Cardiac septum (tissue), 1 donor: ENCODE data around the gene TRAF3IP1.

DNA sequence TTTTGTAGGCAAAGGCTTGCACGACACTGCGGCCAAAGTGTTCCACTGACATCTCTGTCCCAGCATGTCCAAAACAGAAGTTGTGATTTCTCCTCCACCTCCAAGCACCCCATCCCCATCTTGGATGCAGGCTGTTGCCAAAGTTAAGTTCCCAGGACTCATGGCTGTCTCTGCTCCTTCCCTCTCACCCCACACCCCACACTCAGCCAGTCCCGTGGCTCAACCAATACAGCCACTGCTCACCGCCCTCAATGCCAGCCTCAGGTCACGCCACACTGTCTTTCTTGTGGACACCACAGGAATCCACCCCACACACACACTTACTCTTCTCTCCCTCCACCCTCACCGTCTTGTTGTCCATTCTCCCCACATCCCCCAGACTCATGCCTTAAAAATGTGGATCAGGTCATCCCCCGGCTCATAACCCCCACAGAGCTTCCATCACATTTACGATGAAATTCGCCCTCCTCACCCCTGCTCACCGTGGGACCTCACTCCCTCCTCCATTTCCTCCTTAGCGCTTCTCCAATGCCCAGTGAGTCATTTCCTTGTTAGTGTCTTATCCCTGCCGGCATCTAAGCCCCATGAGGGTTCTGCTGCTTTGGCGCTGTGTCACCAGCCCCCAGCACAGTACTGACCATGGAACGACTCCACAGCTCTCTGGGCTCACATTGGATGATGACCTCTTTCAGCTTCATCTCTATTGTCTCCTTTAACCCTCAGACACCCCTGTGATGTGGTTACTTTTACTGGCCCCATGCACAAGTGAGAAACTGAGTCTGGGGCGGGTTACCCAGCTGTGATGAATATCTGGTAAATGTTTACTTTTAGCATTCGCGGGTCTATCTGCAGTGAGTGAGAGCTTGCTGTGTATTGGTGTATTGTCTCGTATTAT, 13.8 kb downstream of the MLPH start:
- PRO-cap: no peak

GRCh38 chr2:237512541-237513173, 25.6 kb downstream of the MLPH start:
- PRO-cap: no peak

DNA sequence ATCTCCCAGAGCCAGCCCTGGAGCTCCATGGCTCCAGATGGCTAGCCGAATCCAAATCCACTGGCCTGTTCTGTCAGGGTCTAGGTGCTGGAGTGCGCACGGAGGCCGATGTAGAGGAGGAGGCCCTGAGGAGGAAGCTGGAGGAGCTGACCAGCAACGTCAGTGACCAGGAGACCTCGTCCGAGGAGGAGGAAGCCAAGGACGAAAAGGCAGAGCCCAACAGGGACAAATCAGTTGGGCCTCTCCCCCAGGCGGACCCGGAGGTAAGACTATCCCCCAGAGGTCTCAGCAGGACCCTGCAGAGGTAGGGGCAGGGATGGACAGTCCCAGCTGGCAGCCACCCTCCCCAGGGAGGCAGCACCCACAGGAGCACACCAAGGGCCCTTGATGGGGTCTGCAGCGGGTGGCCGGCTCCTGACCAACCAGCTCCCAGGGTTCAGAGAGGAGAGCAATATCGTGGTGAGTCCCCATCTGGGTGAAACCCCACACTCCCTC, 26.1 kb upstream of the PRLH start:
- PRO-cap: no peak

DNA sequence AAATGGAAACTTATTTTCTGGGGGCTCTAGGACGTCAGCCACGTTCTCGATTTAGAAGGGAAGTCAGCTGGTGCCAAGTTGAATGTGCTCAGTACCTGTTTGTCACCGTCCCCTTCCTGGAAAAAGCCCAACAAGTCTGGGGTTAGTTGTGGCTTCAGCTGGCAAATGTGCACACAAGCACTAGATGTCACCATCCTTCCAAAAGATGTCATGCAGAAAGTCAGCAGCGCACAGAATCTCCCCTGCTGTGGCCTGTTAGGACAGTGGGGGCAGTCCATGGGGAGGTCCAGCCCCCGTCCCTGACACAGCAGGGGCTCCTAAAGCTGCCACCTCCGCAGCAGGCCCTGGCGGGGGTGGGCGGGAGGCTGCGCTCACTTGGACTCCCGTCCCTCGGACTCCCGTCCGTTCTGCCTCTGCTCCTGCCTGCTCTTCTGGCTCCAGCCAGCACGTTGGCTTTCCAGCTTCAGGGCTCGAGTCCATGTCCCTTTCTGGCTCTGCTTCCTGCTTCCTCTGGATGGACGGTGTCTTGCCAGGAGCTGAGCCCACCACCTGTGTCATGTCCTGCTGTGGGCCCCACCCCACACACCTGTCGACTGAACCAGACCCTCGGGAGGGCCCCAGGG, 8.7 kb downstream of the RAB17 start:
- PRO-cap: no peak

GRCh38 chr2:237643952-237644765, 16.8 kb downstream of the LRRFIP1 start:
- PRO-cap: unidirectional peak, plus-strand start at chr2:237644301

DNA sequence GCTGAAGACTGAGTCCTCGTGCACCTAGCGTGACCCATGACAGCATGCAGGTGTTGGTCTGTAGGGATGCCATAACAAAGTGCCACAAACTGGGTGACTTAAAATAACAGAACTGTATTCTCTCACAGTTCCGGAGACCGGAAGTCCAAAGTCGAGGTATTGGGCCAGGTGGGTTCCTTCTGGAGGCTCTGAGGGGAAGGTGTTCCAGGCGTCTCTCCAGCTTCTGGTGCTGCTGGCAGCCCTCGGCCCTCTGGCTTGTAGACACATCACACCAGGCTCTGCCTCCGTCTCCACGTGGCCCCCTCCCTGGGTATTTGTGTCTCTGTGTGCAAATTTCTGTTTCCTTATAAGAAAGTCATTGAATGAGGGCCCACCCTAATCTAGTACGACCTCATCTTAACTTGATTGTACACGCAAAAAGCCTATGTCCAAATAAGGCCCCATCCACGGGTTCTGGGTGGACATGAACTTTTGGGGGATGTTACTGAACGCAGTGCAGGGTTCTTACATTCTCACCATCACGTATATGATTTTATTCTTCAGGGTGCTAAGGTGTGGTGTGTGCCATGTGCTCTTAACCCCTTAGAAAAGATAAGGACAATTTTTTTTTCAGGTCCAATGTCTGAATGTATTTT, 34.6 kb downstream of the LRRFIP1 start:
- PRO-cap: no peak

GRCh38 chr2:237677842-237678472, 50.6 kb downstream of the LRRFIP1 start:
- PRO-cap: bidirectional peak, plus-strand start at chr2:237678287, minus-strand start at chr2:237678175

- PRO-cap: no peak
These were observed 57.8 kb downstream of the LRRFIP1 start for GRCh38 chr2:237685235-237685588.

DNA sequence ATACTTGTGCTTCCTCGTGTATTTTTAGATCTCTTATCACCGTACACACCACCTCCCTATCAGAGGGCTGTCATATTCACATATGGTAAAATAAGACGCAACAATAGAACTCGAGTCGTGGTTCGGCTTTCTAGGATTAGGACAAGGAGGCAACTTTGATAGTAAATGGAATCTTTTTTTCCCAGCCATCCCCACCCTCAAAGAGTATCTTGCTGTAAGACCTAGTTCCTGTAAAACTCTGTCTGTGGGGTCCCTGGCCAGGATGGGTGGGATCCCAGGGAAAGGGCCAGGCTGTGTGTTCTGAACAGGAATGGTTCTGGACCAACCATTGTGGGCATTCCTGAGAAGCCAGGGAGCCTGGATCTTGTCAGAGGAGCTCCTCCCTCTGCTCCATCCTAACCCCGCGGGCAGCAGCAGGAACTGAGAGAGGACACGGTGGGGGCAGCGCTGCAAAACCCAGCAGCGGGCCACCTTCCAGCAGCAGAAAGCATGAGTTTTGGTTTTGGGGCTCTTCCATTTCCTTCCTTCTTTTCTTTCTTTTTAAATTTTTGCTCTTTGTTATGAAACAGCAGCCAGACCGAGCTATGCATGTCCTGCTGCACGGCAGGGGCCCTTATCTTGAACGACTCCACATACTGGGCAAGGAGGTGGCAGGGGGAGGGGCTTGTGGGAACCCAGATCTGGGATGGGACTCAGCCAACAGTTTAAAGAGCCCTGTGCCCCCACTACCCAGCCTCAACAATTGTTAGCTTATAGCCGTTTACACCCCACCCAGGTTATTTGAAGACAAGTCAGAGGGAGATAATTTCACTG, 75.0 kb downstream of the LRRFIP1 start:
- PRO-cap: bidirectional peak, plus-strand start at position 423 of the sequence, minus-strand start at position 422 of the sequence

GRCh38 chr2:237724225-237724674, 74.3 kb upstream of the RBM44 start:
- PRO-cap: no peak

GRCh38 chr2:237798879-237799290, 306 bp downstream of the RBM44 start:
- PRO-cap: no peak

DNA sequence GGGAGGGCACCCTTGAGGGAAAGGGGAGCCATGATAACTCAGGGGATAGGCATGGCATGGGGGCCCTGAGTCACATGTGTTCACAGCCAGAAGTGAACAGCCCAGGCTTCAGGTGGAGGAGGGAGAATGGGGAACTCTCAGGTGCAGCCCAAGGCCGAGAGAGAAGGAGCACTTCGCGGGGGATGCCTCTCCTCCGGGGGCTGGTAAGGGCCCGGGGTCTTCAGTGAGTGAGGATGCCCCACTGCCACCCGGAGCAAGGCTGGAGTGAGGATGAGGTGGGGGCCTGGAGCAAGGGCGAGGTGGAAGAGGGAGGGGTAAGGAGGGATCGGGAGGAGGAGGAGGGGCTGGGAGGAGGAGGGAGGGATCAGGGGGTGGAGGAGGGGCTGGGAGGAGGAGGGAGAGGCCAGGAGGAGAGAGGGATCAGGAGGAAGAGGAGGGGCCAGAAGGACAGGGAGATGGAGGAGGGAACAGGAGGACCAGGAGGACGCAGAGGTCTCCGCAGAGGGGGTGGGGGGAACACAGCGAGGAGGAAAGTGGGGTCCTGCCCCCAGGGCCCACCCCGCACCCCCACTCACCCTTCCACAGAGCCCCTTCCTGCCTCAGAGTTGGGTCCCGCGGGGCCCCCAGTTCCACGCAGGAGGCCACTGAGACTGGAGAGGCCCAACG, 42.7 kb downstream of the RAMP1 start:
- PRO-cap: unidirectional peak, plus-strand start at position 442 of the sequence

DNA sequence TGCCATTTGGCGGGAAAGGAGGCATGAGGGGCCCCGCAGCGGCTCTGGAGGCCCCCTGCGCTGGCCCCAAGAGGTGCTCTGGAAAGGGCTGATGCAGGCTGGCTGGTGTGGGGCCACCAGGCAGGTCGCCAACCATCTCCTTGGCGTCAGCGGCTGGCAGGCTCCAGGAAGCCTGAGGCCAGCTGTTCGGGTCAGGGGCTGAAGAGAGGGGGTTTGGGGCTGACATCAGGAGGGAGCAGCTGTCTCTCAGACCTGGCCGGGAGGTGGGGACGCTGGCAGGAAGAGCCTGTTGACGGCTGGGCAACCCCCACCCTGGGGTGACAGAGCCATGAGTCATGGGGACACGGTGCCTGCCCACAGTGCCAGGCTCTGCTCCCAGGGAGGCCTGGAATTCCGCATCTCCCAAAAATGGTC, 5.1 kb downstream of the KLHL30 start:
- PRO-cap: no peak

- PRO-cap: no peak
These were observed 11.2 kb downstream of the ERFE start for GRCh38 chr2:238169704-238170576.

GRCh38 chr2:238202652-238203407, 665 bp downstream of the ILKAP start:
- PRO-cap: no peak

DNA sequence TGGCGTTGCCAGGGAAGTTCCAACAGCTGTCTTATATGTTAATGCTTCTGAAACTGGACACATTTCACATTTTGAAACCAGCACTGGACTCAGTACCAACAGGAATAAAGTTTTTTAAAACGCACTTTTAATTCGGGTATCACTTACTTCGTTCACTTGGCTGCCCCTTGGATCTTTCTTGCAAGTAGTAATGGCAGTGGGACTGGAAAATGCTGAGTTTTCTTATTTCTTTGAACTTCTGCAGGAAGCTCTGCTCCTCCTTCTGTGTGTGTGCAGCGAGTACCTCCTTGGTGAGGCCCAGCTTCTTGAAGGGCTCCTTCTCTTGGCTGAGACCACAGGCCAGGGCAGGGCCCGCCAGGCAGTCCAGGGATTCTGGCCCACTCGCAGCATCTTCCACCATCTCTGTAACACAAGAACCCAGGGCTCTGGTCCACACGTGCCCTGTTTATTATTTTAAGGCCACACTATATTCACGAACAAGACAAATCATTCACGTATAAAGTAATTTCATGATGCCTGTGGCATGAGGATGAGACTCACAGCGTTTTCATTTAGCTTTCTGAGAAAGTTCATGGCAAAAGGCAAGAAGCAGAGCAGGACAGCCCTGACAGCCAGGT, 15.8 kb upstream of the HES6 start:
- PRO-cap: no peak

DNA sequence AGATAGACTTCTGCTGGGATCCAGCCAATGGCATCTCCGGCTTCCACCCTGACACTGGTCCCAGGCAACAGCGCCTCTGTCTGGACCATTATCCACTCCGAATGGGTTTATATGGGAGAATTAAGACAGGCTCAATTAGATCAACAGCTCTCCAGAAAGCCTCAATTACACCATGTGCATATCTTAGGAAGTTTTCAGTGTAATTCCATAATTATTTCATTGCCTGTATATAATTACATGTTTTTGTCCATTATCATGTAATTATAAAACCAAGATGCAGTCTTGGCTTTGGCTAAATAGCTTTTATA, 23.3 kb downstream of the PER2 start:
- PRO-cap: no peak

DNA sequence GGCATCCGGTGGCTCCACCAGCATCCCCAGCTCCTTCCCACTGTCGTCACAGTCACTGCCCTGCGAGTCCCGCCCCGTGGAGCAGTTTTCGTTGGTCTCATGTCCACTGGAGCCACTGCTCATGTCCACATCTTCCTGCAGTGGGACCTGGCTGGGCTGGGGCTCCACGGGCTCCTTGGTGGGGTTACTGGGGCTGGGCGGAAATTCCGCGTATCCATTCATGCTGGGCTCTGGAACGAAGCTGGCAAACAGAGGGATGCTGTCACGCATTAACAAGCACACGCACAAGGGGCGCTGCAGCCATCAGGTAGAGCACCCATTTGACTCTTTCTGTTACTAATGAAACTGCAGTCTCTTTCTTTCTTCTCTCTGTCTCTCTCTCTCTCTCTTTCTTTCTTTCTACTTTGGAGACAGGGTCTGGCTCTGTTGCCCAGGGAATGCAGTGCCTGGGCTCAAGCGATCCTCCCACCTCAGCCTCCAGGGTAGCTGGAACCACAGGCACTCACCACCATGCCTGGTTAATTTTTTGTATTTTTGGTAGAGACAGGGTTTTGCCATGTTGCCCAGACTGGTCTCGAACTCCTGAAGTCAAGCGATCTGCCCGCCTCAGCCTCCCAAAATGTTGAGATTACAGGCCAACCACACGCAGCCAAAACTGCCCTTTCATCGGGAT, 10.6 kb downstream of the PER2 start:
- PRO-cap: no peak

DNA sequence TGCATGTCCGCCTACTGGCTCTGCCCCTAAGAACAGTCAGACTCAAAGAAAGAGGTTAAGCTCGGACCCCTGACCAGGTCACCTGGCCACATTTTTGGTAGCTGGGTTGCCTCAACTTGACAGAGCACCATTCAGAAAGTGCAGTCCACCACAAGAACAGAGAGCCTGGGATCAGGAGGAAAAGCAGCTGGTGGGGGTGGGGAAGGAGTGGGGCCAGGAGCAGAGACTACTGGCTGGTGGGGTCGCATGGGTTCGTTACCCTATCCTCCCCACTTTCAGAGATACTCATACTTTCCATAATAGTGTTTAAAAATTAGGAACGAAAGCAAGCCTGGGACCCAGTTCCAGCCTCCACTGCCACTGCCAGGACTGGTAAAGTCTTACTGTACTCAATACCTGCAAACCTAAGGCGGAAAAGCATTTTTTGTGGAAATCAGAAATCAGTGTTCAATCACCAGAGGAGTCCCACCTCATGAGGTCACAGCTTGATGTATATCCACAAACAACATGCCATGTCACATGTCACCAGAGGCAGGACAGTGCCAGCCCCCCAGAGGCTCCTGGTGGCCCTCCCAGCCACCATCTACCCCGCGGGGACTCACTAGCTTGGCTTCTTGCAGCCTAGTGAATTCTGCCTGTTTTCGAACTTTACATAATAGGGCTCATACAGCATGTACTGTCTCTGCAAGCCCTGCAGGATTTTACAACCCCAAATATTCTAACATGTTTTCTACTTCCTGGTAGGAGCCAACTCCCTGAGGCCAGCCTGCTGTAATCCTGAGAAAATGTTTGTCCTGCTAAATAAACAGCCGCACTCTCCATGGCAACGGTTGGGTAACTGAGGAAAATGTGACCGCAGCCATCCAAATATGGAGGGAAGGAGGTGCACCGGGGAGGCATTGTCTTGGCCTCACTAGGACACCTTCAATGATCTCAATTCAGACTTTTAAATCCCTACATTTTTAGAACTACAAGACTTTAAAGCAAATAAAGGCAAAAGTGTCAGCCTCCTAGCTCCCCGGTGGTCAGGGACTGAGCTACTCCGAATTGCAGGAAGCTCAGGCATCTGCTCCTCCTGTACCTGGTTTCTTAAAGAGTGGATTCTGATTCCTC, 2.9 kb downstream of the PER2 start:
- PRO-cap: no peak

GRCh38 chr2:238320119-238320896, at the start of gene TRAF3IP1:
Gene TRAF3IP1 (plus strand): TSS chr2:238320518.
- PRO-cap: bidirectional peak, plus-strand start at chr2:238320518, minus-strand start at chr2:238320277